ENCODE data around the genes SCML2 and CDKL5.

- PRO-cap = bidirectional peak, plus-strand start at chrX:17377526, minus-strand start at chrX:17377460
Measured at GRCh38 chrX:17377048-17377699, 2.2 kb downstream of the NHS start.

- PRO-cap = no peak
Measured at GRCh38 chrX:17379674-17380264, 4.8 kb downstream of the NHS start.

- PRO-cap = no peak
Measured at GRCh38 chrX:17580472-17580800, 156.9 kb upstream of the SCML1 start.

DNA sequence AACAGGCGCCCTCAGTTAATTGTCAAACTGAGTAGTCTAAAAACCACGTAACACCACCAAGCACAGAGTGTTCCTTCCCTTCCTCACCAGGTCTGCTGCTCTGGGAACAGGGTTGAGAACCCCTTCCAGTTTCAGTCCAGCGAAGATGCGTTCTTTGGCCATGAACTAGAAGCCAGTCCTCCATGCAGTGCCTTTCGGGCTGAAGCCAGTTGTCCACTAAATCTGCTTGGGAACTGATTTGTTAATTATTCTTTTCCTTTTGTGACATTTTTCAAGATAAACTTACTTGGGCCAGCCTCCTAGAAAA, 150.1 kb upstream of the SCML1 start:
- PRO-cap = no peak

DNA sequence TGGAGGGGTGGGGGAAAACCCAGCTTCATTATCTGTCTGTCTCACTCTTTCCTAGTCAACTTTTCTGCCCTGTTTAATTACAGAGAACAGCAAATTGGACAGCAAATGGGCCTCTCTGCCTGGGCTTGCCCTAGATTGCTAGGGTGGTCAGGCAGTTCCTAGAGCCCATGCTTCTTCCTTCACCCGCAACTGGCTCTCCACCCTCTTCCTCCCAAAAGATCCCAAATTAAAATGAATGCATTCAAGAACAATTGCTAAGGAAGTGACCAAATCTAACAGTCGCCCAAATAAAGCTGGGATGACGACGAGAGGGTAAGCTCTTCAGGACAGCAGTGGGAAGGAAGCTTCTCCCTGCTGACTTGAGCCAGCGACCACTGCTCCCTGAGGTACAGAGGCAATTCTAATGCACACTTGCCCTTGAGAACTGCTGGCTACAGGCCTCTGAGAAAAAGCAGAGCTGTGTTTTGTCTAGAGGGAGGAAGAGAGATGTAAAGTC, 12.3 kb downstream of the RAI2 start:
- PRO-cap = no peak

- PRO-cap = no peak
Measured at GRCh38 chrX:18026014-18026629, 165.0 kb upstream of the RAI2 start.

DNA sequence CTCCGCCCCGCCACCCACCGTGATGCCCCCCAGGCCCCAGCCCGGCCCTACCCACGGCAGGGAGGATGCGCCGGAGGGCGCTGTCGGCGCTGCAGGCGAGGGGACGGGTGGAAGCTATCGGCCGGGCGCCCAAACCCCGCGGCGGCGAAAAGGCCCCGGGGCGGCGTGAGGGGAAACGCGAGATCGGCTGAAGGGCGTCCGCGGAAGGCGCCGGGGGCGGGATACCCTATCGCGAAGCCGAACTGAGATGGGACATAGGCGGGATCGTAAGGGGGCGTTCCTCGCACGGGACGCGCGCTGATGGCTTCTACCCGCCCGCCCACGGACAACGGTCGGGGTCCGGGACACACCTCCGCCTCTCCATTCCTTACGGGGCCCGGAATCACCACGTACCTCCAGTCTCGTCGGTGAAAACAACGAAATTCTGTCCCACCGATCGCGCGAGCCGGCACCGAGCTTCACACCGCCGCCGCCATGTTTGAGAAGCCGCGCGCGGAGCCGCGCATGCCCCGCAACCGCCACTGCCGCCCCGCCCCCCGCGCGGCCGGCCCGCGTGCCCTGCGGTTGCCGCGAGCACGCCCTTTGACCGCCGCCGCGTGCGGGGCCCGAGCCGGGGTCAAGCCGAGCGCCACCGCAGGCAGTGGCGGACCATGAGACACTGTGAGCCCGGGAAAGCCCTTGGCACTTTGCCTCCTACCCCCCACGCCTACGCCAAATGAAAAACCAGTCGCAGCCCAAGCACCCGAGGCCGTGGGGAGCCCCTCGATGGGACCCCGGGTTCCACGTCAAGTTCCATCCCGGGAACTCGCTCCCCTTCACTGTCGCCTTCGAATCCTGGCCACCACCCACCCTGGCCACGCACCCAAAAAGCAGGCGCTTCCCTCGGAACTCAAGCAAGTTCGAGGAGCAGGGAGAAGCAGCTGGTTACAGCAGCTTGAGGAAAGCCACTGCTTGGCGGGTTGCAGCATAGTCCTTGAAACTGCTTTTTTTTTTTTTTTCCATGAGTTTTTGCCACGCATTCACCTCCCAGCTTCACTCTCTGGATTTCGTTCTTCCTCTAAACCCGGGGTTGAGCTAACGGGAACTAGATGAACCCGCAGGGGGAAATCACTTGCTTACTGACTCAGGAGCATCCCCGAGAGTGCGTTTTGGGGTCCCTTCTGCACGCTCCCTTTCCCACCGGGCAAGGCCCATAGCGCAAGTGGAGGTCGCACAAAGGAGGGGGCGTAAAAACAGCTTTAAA, at the start of gene SCML2:
Gene SCML2 (minus strand): TSS at position 490 of the 1,243 bp plus-strand sequence.
- PRO-cap = bidirectional peak, plus-strand start at position 585 of the sequence, minus-strand start at position 480 of the sequence

DNA sequence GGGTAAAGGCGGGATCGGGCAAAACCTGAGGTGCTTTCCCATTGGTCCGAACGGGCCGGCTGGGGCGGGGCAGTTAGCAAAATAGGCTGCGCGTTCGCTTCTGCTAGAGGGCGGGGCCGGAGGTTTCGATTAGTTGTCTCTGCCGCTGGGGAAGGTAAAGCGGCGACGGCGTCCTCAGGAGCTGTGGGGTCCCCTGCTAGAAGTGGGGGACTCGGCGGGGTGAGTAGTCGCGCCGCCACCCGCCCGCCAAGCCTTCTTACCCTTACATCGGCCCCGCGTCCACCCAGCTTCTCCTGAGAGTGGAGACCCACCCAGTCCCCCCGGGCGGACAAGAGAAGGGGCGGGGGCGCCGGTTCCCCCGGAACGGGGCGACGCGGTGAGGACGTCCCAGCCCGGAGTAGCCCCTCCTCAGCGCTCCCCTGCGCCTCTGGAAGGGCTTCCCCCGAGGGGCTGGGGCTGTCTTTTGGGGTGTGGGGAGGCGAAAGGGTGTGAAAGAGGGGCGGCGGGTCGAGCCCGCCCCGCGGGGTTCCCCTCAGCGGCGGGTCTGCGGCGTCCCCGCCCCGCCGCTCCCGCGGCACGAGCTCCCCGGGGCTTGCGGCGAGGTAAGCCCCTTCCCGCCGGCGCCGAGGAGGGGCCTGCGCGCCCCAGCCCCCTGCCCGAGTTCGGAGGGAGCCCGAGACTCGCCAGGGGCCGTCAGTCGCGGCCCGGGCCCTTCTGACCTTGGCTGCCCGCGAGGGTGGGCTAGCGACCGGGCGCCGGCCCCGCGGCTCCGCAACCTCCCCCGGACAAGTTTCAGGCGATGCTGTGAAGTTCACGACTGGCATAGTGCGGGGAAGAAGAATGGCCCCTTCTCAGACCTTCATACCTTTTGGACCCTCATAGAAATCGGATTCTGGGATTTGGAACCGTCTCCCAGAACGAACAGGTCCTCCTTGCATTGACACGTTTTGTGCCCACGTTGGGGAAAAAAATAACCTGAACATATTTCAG, at the start of gene CDKL5:
Gene CDKL5 (plus strand): TSS at position 132 of the 990 bp plus-strand sequence.
- PRO-cap = bidirectional peak, plus-strand start at position 132 of the sequence, minus-strand start outside the sequence

- PRO-cap = no peak
Measured at GRCh38 chrX:18702826-18703484, 4.5 kb upstream of the PPEF1 start.

- PRO-cap = no peak
Measured at GRCh38 chrX:19800817-19801403, 86.5 kb downstream of the SH3KBP1 start.

GRCh38 chrX:19888193-19888906, 950 bp upstream of the SH3KBP1 start:
- PRO-cap = no peak

GRCh38 chrX:19989849-19990666, 803 bp downstream of the BCLAF3 start:
- PRO-cap = unidirectional peak, plus-strand start at chrX:19990235; unidirectional peak, plus-strand start at chrX:19990294; unidirectional peak, plus-strand start at chrX:19990399

GRCh38 chrX:20188864-20189664, 47.4 kb upstream of the EIF1AX start:
- PRO-cap = no peak

DNA sequence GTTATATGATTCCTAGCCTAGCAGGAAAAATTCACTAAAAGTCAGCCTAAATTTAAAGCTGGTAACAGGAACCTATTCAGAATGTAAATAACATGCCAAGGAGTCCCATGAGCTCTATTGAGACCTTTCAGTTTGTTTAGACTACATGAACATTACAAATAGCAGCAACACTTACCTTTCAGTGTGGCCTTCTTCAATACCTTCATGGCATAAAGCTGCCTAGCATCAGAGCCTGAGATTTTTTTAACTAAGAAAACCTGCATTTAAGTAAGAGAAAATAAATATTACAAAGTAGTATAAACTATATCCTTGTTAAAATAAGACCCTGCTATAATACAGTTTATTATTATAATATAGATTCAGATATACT, 62.2 kb upstream of the EIF1AX start:
- PRO-cap = no peak

- PRO-cap = no peak
Measured at GRCh38 chrX:20226998-20227645, 39.6 kb downstream of the RPS6KA3 start.

DNA sequence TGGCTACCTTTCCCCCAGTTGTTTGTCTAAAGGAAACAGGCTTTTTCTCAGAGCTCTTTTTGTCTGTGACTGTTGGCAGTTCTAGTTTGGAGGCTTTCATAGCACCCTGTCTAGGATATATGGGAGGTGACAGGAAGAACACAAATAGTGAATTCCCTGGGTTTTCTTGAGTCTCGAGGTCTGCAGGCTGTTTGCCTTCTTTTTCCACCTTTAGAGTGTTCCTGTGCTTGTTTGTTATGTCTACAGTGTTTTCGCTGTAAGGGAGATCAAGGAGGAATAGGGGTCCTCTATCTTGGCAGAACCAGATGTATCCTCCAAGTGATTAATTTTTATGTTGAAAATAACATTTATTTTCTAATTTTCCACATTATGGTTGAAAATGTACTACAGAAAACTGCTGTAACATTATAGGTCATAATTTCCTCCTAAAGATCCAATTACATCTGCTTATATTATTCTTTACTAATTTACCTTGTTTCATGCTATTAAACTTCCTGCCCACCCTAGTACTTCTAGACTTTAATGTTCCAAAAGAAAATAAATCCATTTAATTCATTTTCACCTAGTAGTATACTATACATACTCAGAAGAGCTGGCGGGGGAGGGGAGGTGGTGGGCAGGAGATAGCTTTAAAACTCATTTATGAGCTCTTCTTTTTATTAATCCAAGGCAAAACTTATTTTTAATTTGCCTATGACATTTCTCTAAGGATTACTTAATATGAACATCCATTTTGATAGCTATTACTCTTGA, 13.2 kb downstream of the RPS6KA3 start:
- PRO-cap = no peak

DNA sequence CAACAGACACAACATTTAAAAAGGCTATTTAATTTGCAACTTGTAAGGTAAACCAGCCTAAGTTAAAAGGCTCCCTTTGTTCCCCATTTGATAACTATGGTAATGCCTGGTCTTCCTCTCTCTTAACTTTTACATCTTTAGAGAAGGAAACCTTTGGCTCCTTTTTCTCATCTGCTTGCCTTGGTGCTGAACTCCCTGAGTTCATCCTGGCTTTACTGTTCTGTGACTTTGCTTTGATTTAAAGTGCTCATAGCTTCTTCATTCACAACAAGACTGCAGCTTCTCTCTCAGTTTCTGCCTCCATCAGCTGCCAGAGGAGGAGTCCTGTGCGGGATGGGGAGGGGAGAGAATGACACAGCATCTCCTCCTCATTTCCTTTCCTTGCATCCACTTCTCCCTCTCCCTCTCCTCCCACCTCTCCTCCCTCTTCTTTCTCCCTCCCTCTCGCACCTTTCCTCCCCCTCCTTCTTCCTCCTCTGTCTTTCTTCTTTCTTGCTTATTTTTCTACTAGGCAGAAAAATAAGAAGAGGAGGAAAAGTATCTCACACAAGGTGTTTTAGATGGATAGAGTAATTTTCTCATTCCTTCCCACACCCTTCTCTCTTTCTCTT, 42.0 kb downstream of the CBLL2 start:
- PRO-cap = no peak

- PRO-cap = no peak
Measured at GRCh38 chrX:23773038-23773521, 9.9 kb upstream of the SAT1 start.

- PRO-cap = no peak
Measured at GRCh38 chrX:23805225-23805788, 22.3 kb downstream of the SAT1 start.

DNA sequence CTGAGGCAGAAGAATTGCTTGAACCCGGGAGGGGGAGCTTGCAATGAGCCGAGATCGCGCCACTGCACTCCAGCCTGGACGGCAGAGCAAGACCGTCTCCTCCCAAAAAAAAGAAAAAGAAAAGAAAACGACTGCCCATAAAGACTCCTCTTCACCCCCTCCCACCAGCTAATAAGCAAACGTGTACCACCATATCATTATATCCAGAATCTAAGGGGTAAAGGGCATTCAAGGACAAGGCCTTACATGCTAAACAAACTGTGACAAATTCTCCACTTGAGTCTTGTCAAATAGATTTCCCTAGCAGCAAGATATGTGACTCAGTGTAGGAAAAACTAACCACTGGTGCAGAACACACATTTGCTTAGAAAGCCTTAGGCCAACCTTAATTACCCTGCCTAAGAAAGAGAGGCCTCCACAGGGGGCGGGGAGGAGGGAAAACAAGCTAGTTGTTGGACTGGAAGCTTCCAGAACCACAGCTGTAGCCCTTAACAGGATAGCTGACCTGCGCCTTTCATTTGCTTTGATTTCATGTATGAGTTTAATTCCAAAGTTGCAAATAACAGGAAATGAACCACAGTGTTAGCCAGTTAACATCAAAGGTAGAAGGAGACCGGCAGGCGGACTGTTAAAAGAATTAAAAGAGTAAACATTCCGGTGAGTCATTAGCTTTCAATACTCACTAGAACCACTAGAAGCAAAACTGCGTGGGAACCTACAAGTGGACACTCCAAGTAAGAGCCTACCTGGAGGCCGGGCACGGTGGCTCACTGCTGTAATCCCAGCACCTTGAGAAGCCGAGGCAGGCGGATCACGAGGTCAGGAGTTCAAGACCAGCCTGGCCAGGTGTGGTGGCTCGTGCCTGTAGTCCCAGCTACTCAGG, 24.3 kb downstream of the SAT1 start:
- PRO-cap = no peak